Measurements from ENCODE around the gene ALG5.

DNA sequence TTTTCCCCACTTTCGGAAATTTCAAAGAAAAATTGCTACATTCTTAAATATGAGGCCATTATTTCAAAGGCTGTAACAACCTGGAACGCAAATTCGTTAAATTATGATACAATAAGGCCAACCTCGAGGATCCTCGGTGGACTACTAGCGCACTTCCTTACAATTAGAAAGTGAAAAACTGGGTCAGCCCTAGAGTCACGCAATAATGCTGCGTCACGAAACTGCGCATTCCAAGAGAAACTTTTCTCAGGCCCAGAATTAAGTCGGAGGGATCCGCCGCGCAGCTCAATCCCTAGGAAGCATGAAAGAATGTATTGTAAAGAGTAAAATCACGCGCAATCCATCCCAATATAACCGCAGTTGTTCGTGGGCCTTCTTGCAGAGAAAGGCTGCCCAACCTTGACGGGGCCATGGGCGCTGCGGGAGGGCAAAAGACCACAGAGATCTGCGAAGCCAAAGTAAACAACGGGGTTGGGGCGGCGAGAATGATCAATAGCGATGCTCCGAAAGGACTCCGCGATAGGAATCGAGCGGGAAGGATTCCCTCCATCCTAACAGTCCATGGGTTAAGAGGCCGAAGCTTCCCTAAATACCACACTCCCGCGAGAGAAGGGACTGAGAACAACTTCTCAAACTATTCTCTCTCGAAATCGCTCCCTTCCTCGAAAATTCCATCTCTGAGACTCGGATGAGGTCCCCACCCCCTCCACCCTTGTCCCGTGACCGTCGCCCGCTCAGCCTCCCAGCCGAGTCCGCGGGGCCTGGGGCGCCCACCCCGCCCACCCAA lies 598 bp downstream of the SPART start:
- RRBS: no CpG with 5 or more reads among the region's 47 CpGs

DNA sequence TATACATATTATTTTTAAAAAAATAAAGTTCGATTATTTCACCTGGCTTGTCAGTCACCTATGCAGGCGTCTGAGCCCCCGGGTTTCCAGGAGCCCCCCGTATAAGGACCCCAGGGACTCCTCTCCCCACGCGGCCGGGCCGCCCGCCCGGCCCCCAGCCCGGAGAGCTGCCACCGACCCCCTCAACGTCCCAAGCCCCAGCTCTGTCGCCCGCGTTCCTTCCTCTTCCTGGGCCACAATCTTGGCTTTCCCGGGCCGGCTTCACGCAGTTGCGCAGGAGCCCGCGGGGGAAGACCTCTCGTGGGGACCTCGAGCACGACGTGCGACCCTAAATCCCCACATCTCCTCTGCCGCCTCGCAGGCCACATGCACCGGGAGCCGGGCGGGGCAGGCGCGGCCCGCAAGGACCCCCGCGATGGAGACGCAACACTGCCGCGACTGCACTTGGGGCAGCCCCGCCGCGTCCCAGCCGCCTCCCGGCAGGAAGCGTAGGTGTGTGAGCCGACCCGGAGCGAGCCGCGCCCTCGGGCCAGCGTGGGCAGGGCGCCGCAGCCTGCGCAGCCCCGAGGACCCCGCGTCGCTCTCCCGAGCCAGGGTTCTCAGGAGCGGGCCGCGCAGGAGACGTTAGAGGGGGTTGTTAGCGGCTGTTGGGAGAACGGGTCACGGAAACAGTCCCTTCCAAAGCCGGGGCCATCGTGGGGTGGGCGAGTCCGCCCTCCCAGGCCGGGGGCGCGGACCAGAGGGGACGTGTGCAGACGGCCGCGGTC lies 827 bp upstream of the CCNA1 start:
- RRBS: 2% methylated on average over 20 of the region's 79 CpGs

- RRBS: no CpG with 5 or more reads among the region's 3 CpGs
These were observed 43.4 kb downstream of the RFXAP start for GRCh38 chr13:36862349-36862802.

- RRBS: no CpG with 5 or more reads among the region's 47 CpGs
These were observed at the start of gene ALG5 for GRCh38 chr13:36999156-36999664. TSS of gene ALG5 (minus strand) at chr13:36999340.

- RRBS: no CpG with 5 or more reads among the region's 2 CpGs
These were observed 1.1 kb upstream of the CSNK1A1L start for GRCh38 chr13:37106637-37106953.

DNA sequence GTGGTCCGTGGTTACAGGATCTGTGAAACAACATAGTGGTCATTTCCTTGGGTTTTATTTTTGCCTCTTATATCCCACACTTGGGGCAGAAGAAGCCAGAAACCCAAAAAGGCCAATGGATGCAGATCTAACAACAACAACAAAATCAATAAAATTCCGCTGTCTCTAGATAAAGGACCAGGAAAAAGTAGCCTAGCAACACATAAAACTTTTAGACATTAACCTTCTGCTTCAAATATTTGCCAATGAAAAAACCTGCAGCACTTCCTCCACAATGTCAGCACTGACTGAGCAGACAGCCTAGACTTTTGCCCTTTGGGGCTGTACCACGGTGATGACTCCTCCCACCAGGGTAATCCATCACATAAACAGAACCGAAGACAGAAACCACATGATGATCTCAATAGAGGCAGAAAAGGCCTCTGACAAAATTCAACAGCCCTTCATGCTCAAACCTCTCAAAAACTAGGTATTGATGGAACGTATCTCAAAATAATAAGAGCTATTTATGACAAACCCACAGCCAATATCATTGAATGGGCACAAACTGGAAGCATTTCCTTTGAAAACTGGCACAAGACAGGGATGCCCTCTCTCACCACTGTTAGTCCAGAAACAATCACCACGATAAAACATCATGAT lies 30.2 kb upstream of the TRPC4 start:
- RRBS: no CpG with 5 or more reads among the region's 6 CpGs

GRCh38 chr13:37934843-37935088 lies 65.2 kb upstream of the TRPC4 start:
- RRBS: no CpG with 5 or more reads among the region's 5 CpGs

- RRBS: no CpG with 5 or more reads among the region's 11 CpGs
These were observed 859 bp upstream of the UFM1 start for GRCh38 chr13:38348728-38349255.

DNA sequence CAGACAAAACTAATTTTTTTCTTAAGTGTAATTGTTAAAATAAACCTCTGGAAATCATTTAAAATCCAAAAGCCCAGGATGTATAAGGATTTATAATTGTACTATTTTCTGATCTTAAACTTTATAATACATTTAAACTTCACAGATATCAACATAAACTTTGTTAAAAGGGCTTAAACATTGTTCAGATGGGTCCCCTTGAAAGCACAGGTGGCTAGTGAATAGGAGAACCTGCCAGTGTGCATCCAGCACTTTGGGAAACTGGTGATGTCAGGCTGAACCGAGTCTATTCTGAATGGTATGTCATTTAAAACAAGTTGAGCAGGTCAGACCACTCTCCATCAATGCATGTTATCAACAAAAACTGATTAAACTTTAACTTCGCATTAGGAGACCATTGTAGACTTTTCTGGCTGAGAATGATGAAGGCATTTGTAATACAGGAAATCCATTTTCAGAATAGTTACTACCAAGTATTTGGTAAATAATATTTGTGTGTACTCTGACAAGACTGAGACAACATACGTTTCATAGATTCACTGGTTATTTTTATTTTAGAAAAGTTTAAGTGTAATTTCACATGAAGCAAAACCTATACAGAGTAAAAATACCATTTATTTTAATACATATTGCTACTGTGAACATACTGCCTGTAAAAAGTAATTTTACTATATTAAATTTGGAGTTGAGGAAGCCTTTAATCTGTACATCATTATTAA lies 50.1 kb upstream of the FREM2 start:
- RRBS: no CpG with 5 or more reads among the region's 3 CpGs

- RRBS: no CpG with 5 or more reads among the region's 1 CpG
These were observed 127.5 kb downstream of the FREM2 start for GRCh38 chr13:38814447-38814646.

GRCh38 chr13:39034167-39034599 lies 3.7 kb downstream of the PROSER1 start:
- RRBS: no CpG with 5 or more reads among the region's 1 CpG

DNA sequence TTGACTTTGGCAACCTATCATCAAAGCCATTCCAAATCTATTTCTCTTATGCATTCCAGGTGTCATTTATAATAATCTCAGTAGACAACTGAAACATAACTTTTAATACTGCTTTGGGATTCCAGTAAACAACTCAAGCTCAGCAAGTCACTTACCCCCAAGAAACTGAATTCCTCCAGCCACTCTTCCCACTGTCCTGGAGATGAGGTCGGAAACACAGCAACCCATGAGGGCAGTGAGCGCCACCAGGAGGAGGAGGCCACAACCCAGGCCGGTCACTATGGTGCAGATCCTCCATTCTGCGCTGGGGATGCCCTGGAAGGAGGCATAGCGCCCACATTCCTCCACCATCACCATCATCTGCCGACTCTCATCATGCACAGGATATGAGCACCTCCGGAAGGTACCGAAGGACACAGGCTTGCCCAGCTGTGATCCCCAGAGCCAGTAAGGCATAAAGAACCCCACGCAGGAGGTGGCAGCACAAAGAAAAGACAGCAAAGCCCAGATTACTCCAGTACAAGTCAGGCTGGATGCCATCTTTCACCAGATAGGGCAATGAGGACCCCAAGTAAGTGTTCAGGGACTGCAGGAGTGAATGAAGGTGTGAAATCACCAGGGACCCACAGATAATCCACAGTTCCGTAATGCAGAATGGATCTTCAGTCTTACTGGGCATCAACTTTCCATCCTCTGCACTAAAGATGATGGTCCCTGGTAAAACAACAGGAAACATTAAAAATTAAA lies 2.1 kb downstream of the LHFPL6 start:
- RRBS: no CpG with 5 or more reads among the region's 10 CpGs

- RRBS: no CpG with 5 or more reads among the region's 2 CpGs
These were observed 494.0 kb downstream of the COG6 start for GRCh38 chr13:40149422-40149956.

DNA sequence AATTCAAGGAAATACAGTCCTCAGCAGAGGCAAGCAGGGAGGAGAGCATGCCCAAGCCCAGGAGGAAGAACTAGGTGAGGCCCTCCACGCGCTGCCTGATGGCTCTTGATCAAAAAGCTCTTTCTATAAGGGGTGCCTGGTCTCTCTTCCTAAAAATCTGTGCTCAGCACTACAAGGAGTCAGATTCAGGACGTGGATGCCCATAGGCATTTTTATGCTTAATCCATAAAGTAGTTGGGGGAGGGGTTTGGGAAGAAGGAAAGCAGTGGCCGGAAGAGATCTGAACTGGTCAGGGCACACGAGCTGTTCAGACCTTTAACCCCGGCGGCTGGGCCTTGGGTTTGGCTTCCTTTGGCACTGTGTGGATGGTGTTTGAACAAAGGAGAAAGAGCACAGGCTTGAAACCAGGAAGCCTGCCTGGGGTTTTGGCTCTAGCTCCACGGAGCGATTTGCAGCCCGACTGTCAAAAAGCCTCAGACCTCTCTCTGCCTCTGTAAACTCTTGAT lies 320.6 kb downstream of the FOXO1 start:
- RRBS: no CpG with 5 or more reads among the region's 10 CpGs

- RRBS: no CpG with 5 or more reads among the region's 4 CpGs
These were observed 189.8 kb downstream of the FOXO1 start for GRCh38 chr13:40476436-40477166.

GRCh38 chr13:40549472-40550345 lies 116.7 kb downstream of the FOXO1 start:
- RRBS: no CpG with 5 or more reads among the region's 2 CpGs

DNA sequence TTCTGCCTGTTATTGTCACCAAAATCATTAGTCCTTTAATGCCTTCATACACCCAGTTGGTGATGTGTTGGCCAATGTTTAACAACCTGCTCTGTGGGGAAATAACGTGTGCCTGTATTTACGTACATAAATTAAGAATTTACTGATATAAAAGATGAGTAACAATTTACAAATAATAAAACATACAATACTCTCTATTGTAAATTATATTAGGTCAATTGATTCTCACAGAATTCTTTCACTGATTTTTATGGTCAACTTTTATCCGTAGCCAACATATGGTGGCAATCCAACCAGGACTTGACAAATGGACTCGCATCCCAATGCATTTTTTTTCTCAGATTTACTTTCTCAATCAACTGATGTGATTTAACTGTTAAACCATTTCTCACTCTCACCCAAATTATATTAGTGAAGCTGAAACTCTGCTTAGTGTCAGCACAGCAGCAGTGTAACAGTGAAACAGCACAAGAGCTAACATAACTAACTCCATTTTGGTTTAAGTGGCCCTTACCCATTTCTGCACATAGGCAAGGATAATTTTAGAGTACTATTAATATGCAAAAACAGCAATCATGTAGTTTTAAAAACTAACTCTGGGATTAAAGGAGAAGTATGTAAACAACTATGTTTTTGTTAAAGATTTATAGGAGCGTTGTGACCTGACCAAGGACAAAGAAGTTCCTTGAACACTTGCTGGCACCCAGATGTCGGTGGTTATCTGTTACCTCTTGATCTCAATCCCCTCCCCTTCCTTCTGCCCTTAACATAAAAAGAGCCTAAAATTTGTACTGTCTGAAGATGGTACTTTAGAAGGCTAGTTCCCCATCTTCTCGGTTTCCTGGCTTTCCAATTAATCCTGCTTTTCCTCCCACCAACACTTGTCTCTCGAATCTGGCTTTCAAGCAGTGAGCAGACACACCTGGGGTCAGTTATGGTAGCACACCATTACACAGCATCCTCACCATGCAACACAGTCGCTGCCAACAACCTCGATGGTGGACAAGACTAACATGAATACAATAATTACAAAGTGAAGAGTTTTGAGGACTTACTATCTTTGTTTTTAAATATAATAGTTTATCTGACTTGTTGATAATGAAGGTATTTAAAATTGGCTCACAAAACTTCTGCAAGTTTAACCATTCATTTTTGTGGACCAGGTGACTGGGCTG lies 114.9 kb downstream of the FOXO1 start:
- RRBS: no CpG with 5 or more reads among the region's 10 CpGs

GRCh38 chr13:40569063-40569428 lies 97.4 kb downstream of the FOXO1 start:
- RRBS: no CpG with 5 or more reads among the region's 3 CpGs

DNA sequence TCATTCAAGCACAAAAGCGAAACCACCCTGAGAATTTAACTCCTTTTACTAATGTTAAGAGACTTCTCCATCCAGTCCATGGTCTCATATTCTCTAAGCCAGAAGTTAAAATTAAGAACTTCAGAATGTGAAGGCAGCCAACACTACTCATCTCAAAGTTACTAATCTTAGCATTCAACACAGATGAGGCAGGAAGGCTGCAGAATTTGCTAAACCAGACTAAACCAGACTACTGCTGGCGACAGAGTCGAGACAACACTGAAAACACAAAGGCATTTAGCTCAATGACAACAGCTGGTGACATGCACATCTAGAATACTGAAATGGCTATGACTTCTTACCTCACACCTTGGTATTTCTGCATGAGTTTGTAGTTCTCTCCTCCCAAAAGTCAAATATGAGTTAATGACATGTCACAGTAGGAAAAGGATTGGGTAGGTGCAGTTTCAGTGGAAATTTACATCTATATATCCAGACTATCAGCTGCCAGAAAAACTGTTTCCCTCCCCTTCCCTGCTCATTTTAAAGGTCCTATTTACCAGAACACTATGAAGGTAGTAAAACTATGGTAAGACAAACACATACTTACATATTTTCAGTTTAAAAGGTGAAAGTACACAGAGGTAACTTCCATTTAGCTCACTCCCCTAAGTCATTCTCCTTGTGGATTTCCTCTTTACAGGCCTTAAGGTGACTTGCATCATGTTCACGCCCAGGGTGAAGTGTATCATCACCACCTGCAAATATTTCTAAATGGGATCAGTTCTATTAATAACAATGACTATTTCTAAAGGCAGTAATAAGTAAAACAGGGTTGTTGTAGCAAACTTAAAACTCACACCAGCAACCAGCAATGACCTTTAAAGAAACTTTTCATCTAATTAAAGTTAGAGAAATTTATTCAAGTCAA lies 21.4 kb downstream of the FOXO1 start:
- RRBS: no CpG with 5 or more reads among the region's 4 CpGs